Trachea (tissue), 1 donor: ENCODE measurements around a stretch of chr7.

DNA sequence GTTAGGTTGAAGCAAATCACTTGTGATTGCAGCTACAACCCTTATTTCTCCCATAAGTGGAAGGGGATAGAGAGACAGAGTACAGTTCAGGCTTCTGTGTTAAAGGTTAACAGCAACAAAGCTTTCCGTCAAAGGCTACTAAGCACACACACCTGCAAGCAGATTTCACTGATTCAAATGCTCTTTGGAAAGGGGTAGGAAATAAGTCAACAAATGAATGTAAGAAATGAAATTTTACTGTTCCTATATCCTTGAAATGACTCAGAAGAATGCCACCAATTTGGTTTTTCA lies 120.6 kb downstream of the COL28A1 start:
- PRO-cap: no peak

DNA sequence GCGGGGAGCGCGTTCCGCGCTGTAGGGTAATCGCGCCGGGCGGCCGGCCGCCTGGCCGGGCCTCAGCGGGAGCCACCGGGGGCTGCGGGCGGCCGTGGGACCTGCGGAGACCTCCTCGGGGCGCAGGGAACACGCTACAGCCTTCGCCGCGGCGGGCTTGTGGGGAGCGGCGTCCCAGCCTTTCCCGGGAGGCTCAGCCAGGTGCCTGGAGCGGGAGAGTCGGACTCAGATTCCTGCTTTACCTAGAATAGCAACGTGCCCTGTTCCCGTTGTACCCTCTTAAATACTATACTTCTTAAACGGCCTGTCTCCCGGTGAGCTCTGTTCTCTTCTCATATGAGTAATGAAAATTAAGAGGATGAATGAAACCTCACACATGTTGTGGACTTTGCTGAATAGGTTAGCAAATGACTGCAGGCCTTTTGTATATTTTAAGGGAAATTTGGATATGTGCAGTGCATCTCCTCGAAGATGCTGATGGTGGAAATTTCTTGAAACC lies 536 bp downstream of the MIOS start:
- PRO-cap: no peak

- PRO-cap: no peak
Observed at GRCh38 chr7:7568982-7569418, 2.3 kb downstream of the MIOS start.

- PRO-cap: no peak
Observed at GRCh38 chr7:7726335-7727034, 8.1 kb upstream of the RPA3 start.

- PRO-cap: no peak
Observed at GRCh38 chr7:7792514-7792758, 74.0 kb upstream of the RPA3 start.

DNA sequence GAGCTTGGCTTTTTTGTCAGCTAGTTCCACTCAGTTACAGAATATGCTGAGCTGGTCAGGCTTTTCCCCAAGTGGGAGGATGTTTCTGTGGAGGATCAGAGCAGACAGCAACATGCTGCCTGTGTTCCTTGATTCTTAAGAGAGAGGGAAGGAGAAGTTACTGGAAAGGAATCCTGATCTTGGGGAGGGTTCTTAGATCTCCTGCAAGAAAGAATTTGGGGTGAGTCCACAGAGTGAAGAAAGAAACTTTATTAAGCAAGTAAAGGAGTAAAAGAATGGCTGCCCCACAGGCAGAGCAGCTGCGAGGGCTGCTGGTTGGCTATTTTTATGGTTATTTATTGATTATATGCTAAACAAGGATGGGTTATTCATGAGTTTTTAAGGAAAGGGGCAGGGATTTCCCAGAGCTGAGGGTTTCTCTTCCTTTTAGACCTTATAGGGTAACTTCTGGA lies 76.9 kb upstream of the RPA3 start:
- PRO-cap: no peak

DNA sequence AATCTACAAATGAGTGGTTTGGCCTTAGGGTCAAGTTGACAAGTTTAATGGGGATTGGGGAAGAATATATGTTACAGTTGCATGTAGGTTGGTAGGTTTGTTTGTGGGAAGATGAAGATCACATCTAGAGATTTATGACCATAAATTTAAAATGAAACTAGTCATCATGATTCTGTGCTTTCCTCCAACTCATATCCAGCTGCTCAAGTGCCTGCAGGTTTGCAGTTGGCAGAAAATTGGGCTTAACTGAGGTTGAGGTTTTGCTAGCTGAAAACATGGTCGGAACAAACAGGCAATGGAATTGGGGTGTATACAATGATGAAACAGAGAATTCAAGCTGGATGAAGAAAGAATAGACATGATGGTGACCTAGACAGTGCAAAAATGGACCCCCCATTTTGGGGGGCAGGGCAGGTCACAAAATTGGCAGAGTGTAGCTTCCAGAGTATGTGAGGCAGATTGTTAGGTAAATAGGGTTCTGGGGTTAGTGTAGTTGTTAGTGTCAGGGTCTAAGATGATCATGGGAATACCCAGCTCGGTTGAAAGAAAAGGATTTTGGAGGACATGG lies 121.4 kb upstream of the RPA3 start:
- PRO-cap: no peak

DNA sequence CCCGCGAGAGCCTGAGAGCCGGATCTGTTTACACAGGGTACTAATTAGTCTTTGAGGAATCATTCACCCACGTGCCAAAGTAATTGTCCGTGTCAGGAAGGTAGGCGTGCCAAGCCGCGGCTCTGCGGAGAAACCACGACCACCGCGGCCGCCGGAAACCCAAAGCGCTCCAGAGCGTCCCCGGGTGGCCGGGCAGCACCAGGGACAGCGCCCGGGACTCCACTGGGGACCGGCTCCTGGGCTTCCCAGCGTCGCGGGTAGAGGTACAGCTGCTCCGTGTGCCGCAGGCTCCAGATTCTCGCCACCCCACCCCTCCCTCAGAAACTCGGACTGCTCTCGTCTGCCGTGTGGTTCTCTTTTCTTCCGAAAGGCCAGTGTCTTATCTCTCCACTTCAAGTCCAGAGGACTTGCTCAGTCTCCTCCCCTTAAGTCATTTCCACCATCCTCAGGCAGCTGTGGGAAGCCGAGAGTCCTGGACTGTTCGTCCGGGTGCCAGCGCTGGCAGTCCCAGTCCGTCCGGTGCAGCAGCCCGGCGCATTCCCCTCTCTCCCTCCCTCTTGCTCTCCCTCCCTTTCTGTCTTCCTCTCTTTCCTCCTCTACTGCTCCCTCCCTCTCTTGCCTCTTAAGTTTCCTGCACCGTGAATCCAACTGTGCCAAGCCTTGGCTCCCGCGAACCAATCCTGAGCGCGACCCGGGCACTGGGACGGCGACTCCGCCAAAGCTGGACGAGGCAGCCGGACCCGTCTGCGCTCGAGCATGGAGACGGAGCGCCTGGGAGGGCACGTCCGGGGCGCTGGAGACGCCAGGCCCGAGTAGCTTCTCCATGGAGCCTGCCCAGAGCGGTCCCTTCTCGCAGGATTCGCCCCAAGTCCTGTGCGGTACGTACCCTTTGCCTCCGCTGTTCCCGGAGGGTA lies 726 bp downstream of the NXPH1 start:
- PRO-cap: no peak

GRCh38 chr7:9889201-9889748 lies 1050.7 kb downstream of the NDUFA4 start:
- PRO-cap: no peak

GRCh38 chr7:11193831-11194278 lies 220.2 kb downstream of the PHF14 start:
- PRO-cap: no peak

- PRO-cap: no peak
Observed at GRCh38 chr7:12212109-12212405, 963 bp downstream of the TMEM106B start.

DNA sequence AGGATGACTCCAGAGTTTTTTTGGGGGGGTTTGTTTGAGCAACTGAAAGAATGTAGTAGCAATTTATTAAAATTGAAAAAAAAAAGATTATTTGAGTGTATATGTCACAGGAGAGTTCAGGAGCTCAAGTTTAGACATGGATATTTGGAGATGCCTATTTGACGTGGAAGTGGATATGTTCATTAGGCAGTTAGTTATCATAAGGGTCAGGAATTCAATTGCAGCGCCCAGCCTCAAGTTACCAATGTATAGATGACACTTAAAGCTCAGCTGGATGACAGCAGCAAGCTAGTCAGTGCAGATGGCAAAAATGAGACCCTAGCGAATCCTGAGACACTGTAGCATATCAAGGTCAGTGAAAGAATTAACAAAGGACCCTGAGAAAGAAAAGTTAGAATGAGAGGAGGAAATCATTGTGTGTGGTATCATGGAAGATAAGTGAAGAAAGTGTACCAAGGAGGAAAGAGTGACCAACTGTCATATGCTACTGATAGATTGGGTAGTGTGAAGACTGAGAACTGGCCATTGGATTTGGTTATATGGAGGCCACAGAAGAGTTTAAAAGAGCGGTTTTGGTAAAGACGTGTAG lies 5.3 kb downstream of the TMEM106B start:
- PRO-cap: no peak

DNA sequence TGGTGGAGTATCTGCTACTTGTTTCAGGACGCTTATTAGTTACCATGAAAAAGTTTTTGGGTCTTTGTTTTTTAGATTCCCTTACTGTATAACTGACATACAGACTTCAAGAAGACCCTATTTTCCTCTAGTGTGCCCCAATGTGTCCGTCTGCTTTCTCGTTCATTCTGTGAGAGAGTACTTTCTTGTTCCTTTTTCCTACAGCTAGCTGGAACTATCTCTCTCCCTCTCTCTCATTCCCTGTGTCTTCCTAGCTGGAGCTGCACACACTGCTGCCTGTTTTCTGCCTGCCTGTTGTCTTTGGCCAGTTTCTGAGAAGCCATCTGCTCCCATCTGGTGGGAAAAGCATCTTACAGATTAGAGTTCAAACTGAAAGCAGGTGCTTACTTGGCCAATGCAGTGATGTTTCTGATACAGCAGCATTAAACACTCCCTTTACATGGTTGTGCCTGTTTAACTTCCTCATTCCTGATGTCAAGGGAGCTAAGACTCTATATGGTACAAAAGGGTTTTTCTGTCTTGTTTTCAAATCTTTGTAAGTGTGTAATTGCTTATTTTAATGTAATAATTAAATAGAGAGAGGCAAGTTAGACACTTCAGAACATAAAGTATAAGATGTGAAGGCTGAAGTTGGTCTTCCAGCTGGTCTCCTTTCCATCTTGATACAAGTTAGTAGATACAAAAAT lies 49.2 kb upstream of the ARL4A start:
- PRO-cap: no peak

- PRO-cap: no peak
Observed at GRCh38 chr7:12689818-12690769, 2.7 kb downstream of the ARL4A start.

DNA sequence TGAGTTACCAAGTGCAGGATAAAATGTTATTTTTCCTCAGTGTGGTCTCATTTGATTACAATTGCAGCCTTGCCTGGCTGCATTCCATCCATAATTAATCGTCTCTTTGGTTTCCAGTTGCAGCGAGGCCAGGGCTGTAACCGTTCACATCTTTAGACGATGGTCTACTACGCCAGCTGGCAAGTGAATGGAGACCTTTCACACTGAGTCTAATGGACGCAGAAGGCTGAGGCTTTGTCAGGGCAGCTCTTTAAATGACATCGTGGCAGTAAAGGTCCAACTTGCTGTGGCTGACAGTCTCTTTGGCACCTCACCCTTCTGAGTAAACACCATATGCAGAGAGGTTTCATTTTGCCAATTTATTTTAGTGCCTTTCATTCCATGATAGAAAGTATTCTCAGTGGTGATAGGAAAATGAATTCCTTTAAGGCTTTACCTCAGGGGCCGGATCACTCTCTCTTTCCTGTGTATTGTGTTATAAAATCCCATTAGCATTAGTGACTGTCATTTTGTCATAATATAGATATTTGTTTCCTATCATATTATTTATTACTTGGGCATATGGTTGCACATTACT lies 84.1 kb downstream of the ARL4A start:
- PRO-cap: no peak

- PRO-cap: no peak
Observed at GRCh38 chr7:12931413-12931816, 244.0 kb downstream of the ARL4A start.

GRCh38 chr7:13017215-13017930 lies 329.9 kb downstream of the ARL4A start:
- PRO-cap: no peak

- PRO-cap: no peak
Observed at GRCh38 chr7:13985904-13986730, 3.3 kb downstream of the ETV1 start.

DNA sequence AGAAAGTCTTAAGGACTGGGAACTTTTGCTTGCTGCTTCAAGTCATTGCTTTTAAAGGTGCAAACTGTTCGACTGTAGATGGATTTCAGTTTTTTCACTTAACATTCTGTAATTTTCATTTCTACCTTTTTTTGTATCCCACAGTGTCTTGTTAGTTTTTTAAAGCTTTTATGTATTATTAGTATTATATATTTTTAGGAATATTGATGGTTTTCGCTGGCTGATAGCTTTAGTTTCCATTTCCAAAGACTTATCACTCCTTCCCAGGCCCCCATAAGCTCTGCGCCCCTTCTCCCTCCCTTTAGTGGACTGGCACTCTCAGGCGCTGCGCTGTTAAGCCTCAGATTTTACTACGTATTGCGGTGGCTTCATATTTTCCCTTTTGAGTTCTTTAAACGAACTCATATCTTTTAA lies 2.4 kb upstream of the ETV1 start:
- PRO-cap: no peak

- PRO-cap: no peak
Observed at GRCh38 chr7:14278636-14279214, 289.3 kb upstream of the ETV1 start.